Right ventricle myocardium (tissue), 1 donor: Measurements from ENCODE around the gene KANK2.

DNA sequence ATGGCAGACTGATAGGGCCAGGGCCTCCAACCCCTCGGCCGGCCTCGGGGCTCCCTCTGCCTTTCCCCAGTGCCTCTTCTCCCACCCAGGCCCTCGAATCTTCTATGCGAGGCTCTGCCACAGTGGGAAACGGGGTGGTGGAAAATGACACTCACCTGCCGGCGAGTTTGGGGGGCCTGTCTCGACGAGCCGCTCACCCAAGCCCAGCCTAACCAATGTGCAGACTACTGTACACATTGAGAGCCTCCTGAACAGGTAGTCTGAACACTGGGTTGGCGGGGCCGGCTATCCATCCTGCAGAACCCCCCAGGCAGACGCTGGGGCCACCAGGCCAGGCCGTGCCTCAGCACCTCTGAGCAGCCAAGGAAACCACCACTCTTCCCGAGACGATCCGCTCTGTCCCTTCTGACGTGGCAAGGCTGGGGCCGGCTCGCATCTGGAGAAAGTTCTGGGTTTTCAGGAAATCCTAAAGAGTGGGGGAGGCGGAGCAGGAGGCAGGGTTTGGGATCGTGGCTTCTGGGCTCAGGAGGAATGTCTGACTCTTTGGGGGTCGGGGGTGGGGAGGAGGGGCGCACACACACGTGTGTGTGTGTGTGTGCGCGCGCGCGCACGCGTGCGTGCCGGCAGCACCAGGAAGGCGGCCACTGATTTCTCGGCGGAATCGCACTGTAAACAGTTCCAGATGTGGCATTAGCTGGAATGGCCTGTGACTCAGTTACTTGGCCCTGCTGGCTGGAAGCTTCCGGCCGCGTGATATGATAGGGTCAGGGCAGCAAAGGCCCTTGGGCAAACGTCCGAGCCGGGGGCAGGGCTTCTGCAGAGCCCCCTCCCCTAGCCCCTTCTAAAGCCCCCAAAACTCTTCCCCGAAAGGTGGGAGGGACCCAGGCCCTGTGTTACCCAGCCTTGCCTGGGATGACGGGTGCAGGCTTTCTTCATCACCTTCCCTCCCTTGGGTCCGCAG is 18.5 kb downstream of the TMED1 start:
- PRO-cap, 2 experiments = no peak in any of the 2 experiments

DNA sequence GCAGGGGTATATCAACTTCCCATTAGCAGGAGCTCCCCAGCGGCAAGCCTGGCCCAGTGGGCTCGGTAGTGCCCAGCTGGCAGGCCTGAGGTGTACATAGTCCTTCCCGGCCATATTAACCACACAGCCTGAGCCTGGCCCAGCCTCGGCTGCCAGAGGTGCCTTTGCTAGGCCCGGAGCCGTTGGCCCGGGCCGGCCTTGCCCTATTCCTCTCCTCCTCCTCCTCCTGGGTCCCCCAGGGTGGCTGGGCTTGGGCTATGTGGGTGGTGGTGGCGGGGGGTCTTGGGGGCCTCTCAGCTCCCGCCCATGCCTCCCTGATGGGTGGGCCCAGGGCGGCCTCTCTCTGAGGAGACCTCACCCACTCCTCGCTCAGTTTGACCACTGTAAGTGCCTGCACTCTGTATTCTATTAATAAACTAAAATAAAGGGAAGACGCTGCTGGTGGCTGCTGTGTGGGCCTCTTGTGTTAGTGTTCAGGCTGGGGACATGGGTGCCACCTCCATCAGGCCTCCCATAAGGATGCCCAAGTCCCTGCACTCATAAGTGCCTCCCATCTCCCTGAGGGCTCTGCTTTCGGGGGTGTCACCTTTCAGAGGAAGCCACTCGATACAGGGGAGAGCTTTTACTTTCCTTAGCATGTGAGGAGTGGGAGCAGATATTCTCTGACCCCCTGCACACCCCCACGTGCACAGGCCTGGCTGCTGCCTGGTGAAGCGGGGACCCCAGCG is 4.4 kb downstream of the TMED1 start:
- PRO-cap, 2 experiments = no peak in any of the 2 experiments

- PRO-cap, 2 experiments = no peak in any of the 2 experiments
Measured at GRCh38 chr19:10872266-10872862, 1.0 kb downstream of the CARM1 start.

DNA sequence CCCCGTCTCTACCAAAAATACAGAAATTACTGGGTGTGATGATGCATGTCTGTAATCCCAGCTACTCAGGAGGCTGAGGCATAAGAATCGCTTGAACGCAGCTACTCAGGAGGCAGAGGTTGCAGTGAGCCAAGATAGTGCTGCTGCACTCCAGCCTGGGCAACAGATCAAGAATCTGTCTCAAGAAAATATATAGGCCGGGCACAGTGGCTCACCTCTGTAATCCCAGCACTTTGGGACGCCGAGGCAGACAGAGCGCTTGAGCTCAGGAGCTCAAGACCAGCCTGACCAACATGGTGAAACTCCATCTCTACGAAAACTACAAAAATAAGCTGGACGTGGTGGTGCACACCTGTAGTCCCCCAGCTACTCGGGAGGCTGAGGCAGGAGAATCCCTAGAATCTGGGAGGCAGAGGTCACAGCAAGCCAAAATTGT is 26.7 kb downstream of the YIPF2 start:
- PRO-cap, 2 experiments = no peak in any of the 2 experiments

DNA sequence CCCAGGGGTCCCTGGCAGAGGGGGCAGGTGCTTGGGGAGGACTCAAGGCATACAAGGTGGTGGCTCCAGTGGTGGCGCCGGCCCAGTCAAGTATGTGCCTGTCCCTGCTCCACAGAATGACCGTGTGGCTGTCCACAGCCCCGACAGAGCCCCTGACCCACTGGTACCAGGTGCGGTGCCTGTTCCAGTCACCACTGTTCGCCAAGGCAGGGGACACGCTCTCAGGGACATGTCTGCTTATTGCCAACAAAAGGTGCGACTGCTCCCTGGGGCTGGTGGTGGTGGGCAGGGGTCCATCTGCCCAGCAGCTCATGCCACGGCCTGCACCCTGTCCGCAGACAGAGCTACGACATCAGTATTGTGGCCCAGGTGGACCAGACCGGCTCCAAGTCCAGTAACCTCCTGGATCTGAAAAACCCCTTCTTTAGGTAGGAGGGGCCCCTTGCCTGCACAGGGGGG is 8.1 kb downstream of the YIPF2 start:
- PRO-cap, 2 experiments = no peak in any of the 2 experiments

DNA sequence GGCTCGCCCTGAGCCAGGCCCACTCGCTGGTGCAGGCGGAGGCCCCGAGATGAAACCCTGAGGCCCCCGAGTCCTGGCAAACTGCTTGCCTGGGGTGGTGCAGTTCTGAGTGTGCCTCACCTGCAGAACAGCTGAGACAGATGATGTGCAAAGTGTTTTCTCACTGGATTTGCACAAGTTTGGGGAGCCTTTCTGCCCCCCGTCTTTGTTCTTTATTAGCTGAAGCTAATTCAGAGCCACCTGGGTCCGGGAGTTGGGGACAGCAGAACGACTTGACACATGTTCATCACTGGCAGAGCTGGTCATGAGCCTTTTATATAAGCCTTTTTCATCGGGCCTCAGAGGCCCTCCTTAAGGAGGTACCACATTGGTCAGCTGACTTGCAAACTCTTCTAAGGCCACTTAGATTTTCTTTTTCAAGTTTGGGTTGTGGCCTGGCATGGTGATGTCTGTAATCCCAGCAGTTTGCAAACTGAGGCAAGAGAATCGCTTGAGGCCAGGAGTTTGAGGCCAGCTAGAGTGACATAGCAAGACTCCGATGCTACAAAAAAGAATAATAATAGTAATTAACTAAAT is 1.1 kb downstream of the TIMM29 start:
- PRO-cap, 2 experiments = no peak in any of the 2 experiments

DNA sequence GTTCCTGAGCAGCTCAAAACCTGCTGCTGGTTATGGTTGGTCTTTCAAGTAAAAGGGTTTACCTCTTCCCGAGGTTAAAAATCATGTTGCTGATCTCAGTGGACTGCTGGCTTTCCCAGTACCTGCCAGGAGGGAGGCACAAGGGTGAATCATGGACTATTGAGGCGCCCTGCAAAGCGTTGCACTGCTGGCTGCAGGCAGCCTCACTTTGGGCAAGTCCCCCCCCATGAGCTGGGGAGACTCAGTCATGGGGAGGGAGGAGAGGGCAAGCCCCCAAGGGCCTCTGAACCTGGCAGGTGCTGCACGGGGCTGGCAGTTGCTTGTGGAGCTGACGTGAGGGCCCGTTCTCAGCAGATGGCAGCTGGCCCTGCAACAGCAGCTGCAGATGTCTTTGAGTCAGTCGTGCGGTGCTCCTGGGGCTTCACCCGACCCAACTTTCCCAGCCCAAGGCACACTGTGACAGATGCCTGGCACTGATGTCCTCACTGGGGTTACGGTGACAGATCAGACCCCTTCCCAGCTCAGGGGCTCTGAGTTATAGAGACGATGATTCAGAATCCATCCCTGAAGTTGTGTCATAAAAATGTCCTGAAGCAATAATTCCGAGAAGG is 53.8 kb upstream of the LDLR start:
- PRO-cap, 2 experiments = no peak in any of the 2 experiments

DNA sequence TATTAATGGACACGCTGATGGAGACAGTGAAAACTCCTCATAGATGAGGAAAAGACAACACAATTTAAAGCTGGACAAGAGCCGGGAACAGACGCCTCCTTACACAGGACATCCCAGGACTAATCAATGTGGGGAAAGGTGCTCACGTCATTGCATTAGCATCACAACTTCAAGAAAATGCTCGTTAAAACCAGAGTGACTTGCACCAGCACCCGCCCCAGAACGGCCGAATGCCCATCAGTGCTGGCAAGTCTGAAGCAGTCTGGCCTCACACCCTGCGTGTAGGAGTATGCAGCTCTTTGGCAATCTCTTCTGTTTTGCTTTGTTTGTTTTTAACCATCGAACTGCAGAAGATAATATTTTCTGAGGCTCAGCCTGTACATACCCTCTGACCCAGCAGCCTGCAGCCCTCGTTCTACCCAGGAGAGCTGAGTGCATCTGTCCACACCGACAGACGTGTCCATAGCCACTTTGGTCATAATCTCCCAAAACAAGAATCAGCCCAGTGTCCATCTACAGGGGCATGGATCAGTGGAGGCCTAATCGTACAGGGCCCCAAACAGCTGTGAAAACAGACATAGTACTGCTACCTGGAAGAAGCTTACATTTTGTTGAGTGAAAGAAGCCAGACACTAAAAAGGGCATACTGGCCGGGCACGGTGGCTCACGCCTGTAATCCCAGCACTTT is 44.7 kb upstream of the LDLR start:
- PRO-cap, 2 experiments = no peak in any of the 2 experiments

DNA sequence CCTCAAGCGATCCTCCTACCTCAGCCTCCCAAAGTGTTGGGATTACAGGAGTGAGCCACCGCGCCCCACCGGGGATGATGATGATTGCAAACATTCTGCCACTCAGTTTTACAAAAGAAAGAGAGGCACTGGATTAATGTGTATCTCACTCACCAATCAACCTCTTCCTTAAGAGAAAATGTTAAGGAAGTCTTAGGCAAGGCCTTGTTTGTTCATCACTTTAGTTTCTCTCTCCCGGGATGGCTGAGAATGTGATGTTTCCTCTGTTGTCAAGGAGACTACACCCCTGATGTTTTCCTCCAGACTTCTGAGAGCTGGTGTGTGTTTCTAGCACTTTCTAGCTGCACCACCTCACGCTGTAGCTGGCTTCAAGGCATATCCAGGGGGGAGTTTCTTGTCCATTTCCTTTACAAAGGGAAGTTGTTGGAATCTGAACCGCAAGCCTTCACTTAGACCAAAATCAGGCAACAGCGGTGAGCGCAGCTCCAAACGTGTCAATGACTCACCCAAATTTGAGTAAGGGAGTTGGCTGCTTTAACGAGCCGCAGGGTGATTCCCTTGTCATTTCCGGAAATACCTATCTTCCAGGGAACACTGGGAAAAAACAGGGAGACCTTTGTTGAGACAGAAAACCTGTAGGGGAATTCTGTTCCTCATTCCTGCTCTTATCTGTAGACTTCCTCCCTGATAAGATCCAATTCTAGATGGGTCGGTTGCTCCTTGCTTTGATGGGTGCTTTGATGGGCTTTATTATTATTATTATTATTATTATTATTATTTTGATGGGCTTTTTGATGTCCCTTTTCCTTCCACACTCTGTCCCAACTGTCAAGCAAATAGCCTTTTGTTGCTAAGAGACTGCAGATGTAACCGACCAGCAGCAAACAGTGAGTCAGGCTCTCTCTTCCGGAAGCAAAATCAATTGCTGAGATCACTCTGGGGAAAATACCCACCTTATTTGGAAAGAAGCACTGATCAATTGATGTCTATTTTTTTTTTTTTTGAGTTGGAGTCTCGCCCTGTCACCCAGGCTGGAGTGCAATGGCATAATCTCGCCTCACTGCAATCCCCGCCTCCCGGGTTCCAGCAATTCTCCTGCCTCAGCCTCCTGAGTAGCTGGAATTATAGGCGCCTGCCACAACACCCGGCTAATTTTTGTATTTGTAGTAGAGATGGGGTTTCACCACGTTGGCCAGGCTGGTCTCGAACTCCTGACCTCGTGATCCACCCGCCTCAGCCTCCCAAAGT is 2.6 kb downstream of the LDLR start:
- PRO-cap, 2 experiments = peak in 1 of 2 experiments; most common plus-strand start position 452 of the sequence (in 1); most common minus-strand start position 170 of the sequence (in 1)

DNA sequence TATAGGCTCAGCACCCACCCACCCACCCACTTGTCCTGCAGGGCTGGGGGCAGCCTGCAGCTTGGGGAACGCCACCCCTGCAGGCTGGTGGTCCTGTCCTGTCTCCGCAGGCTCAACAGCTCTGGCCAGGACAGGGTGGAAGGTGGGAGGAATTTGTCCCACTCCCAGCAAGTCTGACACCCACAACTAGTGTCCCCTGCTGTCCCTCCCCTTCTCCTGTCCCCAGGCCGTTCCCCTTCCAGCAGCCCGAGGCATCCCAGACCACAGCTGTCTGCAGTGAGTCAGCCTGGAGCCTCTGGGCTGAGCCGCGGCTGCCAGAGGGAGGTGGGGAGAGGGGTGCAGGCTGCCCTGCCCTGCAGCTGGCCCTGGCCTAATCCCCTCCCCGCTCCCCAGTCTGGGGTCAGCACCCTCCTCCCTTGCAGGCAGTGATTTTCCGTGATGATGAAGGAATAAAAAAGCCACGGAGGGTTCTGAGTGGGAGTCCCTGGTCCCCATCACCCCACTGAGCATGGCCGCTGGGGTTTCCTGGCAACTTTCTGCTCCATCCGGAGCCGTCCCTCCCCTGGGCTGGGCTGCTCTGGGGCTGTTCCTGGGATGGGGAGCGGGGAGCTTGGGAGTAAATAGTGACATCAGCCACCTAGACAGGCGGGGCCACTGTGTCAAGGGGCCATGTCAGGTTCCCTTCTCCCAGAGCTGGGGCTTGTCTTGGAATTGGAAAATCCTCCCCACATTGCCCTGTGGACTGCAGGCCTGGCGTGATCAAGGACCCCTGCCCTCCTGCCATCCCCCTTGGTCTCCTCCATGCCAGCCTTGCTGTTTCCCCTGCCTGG is 16.9 kb downstream of the SPC24 start:
- PRO-cap, 2 experiments = peak in 2 of 2 experiments; most common plus-strand start position 264 of the sequence (in 2); most common minus-strand start position 570 of the sequence (in 2)

DNA sequence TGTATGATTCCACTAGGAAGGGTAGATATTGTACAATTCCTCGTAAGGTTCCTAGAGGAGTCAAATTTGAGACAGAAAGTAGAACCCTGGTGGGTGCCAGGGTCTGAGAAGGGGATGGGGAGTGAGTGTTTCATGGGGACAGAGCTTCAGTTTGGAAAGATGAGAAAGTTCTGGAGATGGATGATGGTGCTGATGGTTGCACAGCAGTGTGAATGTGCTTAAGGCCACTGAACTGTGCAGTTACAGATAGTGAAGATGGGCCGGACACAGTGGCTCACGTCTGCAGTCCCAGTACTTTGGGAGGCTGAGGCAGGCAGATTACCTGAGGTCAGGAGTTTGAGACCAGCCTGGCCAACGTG is 957 bp downstream of the SPC24 start:
- PRO-cap, 2 experiments = no peak in any of the 2 experiments

DNA sequence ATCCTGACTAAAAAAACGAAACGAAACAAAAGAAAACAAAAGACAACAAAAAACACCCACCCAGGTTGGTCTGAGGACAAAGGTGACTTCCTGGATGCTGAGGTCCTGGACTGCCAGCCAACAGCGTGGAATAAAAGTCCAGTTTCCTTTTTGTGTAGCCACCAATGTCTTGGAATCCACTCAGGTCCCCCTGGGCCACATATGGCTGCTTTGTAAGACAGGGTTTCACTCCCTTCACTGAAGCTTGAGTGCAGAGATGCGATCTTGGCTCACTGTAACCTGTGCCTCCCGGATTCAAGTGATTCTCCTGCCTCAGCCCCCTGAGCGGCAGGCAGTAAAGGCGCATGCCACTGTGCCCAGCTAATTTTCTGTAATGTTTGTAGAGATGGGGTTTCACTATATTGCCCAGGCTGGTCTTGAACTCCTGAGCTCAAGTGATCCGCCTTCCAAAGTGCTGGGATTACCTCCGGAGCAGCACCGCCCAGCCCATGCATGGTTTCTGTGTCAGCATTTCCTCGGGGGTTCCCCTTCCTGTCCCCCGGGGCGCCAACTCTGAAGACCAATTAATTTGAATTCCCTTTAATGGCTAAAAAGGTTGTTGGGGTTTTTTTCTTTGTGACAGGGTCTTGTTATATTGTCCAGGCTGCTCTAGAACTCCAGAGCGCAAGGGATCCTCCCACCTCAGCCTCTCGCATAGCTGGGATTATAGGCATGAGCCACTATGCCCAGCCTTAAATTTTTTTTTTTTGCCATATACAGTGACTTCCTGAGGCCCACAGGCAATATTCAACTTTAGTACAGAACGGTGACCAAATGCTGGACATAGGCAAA is 17.5 kb downstream of the KANK2 start:
- PRO-cap, 2 experiments = no peak in any of the 2 experiments

- PRO-cap, 2 experiments = peak in 2 of 2 experiments; most common plus-strand start chr19:11189950 (in 2); most common minus-strand start chr19:11189833 (in 2)
Measured at GRCh38 chr19:11189651-11190151, 7.6 kb downstream of the KANK2 start.

GRCh38 chr19:11197414-11198266 is at the start of gene KANK2:
TSS of gene KANK2 (minus strand) at chr19:11197545.
- PRO-cap, 2 experiments = peak in 2 of 2 experiments; most common plus-strand start chr19:11197637 (in 2); most common minus-strand start chr19:11197535 (in 2)

- PRO-cap, 2 experiments = no peak in any of the 2 experiments
Measured at GRCh38 chr19:11268861-11269847, 6.8 kb upstream of the DOCK6 start.

DNA sequence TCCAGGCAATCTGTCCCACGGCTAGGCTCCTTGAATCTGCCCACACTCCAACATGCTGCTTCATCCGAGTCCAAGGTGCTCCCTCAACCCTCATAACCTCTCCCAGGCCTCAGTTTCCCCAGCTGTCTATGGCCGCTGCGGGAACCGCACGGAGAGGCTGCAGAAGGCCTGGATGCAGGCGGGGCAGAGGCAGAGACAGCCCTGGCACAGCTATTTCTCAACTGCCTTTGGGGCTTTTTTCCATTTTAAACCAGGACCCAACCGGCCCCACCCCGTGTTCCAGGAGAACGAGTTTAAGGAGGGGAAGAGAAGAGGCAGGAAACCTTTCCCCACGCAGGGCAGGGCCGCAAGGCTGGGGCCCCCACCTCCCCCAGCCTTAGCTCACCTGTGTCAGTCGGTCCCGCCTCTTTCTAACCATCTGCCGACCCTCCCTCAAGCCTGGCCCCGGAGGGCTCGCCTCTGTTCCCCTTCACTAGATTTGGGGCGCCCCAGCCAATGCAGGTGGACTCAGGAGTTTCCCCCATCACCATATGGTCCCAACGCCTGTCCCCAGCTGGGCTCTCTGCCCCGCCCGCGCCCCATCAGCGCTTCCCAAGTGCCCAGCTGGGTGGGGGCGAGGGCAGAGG is 571 bp downstream of the RAB3D start:
- PRO-cap, 2 experiments = no peak in any of the 2 experiments

GRCh38 chr19:11379381-11379909 is 4.7 kb downstream of the EPOR start:
- PRO-cap, 2 experiments = no peak in any of the 2 experiments

DNA sequence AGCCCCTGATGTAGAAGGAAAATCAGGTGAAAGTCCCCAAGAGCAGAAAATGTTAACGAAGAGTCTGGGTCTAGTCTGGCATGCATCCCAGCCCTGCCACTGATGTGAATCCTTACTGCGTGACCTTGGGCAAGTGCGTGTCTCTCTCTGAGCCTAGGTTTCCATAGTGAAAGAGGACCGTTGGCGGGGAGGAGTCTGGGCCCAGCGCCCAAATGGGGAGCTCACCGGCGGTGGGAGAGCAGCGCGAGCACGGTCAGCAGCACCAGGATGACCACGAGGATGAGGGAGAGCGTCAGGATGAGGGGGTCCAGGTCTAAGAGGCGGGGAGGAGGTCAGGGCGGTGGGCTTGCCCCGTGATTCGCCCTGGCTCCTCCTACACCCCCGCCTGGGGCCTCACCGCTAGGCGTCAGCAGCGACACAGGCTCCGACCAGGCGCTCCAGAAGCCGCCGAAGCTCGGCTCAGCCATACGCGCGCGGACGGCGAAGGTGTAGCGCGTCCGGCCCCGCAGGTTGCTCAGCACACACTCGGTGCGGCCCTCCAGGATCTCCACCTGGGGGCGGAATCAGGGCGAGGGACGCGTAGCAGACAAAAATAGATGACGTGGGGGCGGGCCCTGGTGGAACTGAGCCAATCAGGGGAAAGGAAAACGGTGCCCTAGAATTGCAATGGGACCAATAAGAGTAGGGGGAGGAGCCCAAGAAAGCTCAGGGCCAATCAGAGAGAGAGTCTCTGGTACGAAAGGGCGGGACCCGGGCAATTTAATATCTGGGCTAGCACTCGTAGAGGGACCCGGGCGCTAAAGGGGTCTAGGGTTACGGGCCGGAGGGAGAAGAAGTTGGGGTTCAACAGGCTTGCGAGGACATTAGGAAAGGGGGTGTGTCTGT is 3.2 kb downstream of the EPOR start:
- PRO-cap, 2 experiments = peak in 2 of 2 experiments; most common plus-strand start position 733 of the sequence (in 1); most common minus-strand start position 565 of the sequence (in 2)

DNA sequence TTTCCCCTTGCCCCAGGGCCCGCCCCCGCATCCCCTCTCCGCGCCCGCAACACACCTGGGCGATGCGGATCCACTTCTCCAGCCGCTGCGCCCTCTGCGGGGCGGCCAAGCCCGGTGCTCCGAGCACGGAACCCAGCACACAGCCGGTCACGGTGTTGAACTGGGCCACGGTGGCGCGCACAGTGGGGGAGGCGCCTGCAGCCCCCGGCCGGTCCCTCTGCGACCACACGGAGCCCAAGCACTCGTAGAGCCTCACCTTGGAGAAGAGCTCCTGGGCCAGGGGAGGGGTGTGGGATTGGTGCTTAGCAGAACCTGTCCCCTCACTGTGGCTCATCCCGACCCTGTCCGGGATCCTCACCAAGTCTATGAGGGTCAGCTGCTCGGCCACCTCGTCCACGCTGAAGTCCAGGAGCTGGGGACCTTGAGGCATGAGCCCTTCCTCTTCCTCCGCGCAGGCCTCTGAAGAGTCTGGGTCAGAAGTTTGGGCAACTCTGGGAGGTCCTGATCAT is 12.7 kb downstream of the RGL3 start:
- PRO-cap, 2 experiments = no peak in any of the 2 experiments

DNA sequence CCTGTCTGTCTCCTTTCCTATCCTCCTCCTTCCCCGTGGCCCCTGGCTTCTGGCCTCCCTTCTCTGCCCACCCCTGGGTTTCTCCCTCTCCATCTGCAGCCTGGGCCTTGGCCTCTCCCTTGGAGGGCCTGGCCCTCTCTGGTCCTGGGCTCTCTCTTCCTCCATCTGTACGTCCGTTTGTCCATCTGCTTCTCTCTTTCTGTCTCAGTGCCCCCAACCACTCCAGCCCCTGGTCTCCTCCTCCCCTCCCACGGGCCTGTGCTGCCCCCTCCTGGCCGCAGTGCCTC is 11.2 kb downstream of the PRKCSH start:
- PRO-cap, 2 experiments = no peak in any of the 2 experiments